ENCODE measurements around a stretch of chr22.

DNA sequence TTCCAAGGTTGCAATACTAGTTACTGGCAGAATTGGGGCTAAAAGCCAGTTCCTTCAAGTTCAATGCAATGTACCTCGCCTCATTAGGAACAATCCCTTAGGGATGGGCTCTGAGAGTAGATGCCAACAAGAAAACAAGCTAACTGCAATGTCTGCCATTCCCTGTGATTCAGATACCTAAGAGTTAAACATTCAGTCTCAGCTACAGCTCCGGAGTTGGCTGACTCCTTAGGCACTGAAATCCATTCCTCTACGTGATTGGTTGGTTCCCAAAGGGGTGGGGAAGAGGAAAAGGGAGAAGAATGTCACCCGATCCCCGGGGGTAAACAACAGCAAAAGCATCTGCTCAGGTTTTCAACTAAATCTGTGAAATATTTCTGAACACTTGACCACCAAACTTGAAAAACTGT lies 114.2 kb downstream of the RBFOX2 start:
- RRBS, 2 experiments = 0% methylated on average over 1 to 3 of the region's 5 CpGs

DNA sequence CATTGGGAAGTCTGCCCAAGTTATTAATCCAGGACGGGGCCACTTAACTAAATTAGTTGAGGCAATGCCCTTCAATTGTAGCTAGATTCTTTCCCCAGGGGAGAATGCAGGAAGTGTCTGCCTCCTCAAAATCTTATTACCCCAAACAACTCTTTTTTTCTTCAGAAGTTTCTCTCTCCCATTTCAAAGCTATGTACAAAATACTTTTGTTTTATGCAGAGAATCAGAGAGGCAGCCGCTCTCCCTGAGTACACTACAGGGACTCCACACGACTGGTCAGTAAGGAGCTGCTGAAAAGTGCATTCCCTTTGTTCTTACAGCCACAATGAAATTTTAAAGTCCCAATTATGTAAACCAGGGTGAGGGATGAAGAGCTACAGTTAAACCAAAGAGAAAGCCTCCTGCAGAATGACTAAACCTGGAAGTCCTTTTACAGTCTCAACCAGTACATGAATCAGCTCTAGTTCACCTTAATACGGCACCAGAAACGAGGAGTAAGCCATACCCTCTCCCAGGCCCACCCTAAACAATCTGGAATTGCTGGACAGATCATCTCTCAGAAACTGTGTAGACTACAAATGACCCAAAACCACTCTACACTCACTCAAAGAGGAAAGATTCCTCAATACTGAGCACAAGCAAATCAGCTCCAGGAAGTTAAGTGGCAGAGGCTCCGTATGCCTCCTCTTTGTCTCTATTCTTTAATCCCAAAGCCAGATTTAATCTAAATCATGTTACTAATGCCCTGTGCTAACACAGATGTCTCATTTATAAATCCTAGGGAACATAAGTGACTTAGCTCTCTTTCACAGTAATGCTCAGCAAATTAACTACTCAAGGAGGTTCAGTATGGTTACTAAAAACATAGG lies 113.1 kb downstream of the RBFOX2 start:
- RRBS, 2 experiments = no CpG with 5 or more reads among the region's 6 CpGs

GRCh38 chr22:36052441-36052994 lies 23.9 kb upstream of the RBFOX2 start:
- RRBS, 2 experiments = no CpG with 5 or more reads among the region's 6 CpGs

DNA sequence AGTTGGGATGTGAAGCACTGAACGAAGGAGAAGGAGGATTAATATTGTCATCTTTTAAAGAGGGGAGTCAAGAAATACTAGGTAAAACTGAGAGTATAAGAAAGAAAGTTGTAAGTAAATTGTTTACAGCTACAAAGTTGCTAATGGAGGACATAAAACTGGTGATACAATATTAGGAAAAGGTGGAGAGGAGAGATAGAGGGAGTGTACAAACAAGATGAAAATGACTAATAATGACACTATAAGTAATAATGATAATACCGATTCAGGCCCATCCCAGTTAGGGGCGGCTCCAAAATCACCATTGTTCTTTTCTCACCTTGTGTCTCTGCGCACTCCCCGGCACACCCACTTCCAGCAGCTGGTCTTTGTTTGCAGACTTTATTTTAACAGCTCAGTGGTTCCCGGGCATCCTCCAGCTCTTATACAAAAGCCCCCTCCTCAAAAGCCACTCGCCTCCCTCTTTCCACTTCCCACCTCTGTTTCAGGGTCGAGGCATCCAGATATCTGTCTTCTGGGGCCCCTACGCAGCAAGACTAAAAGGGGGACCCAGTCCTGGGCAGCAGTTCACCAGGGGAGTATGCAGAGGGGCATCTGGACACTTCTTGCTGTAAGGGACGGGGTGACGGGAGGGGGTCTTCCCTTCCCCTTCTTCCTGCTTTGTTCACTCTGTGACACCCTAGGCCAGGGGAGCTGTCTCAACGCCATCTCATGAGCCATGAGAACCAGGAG lies 2.9 kb downstream of the APOL2 start:
- RRBS, 2 experiments = 34% methylated on average over 1 of the region's 12 CpGs; no CpG with 5 or more reads in 1 of the 2 experiments

- RRBS, 2 experiments = no CpG with 5 or more reads among the region's 12 CpGs
Measured at GRCh38 chr22:36293541-36294041, 40.7 kb downstream of the APOL1 start.

GRCh38 chr22:36294042-36294431 lies 41.1 kb downstream of the APOL1 start:
- RRBS, 2 experiments = no CpG with 5 or more reads among the region's 20 CpGs

GRCh38 chr22:36294748-36295202 lies 41.8 kb downstream of the APOL1 start:
- RRBS, 2 experiments = 100% methylated on average over 2 of the region's 12 CpGs; no CpG with 5 or more reads in 1 of the 2 experiments

- RRBS, 2 experiments = no CpG with 5 or more reads among the region's 19 CpGs
Measured at GRCh38 chr22:36300602-36301222, 47.8 kb downstream of the APOL1 start.

GRCh38 chr22:36317489-36318232 lies 64.7 kb downstream of the APOL1 start:
- RRBS, 2 experiments = 27 to 67% methylated on average over 4 of the region's 17 CpGs

DNA sequence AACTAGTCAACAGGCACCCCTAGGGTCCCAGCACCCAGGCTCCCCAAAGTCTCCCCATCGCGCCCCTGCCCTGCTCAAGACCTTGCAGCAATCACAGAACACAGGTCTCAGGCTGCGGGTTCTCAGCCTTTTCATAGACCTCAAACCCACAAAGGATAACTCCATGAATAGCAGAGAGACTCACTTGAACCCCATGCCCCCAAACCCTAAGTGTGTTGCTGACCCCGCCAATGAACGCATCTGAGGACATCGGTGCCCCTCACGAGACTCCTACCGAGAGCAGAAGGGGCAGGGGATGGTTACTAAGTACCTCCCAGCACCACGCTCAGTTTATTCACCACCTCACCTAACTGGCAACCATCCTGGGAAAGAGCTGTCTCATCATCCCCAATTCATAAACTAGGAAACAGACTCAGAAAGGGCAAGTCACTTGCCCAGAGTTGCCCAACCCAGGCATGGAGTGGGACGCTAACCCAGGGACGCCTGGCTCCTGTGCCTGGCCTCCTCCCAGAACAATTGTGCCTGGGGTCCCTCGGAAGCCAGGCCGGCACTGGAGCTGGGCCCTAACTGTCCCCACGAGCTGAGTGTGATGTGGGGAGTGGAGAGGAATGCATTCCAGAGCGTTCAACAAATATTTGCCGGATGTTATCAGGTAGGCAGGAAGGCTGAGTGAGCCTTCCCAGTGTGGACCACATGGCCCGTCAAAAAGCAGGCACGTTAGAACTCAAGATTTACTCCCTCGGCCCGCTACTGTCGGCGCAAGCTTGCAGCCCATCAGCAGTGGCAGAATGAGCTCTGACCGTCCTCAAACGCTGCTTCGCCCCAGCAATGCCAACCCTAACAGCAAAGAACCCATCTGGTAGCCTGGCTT lies 35.9 kb downstream of the MYH9 start:
- RRBS, 2 experiments = 1 to 5% methylated on average over 4 of the region's 25 CpGs

DNA sequence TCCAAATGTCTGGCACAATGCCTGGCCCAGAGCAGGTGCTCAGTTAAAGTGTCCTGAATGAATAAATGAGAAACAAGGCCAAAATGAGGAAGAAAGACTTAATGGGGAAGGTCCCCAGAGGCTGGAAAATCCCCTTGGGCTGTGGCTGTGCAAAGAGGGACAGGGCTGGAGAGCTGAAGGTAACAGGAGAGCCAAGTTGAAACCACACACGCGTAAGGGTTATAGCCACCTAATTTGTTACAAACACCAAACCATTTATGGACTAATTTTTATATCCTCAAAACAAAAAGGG lies 28.6 kb downstream of the MYH9 start:
- RRBS, 2 experiments = no CpG with 5 or more reads among the region's 2 CpGs

DNA sequence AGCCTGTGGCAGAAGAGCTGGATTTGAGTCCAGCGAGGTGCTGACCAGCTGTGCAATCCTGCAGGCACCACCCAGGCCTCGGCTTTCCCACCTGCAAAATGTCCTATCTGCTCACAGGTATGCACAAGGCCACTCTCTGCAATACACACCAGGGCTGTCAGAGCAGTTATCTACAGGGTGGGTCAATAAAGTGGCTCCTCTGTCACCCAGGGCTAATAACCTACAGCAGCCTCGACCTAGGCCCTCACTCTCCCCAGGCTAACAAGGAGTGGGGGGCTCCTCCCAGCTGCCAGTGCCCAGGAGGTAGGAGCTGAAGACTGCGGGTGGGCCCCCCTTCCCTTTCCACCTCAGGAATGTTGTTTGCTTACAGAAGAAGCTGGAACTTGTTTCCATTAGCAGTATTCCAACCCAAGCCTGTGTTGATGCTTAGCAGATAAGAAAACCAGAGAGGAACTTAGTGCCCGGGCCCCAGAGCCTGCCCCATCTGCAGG lies 26.9 kb downstream of the MYH9 start:
- RRBS, 2 experiments = no CpG with 5 or more reads among the region's 5 CpGs

- RRBS, 2 experiments = no CpG with 5 or more reads among the region's 22 CpGs
Measured at GRCh38 chr22:36366157-36367056, 21.4 kb downstream of the MYH9 start.

DNA sequence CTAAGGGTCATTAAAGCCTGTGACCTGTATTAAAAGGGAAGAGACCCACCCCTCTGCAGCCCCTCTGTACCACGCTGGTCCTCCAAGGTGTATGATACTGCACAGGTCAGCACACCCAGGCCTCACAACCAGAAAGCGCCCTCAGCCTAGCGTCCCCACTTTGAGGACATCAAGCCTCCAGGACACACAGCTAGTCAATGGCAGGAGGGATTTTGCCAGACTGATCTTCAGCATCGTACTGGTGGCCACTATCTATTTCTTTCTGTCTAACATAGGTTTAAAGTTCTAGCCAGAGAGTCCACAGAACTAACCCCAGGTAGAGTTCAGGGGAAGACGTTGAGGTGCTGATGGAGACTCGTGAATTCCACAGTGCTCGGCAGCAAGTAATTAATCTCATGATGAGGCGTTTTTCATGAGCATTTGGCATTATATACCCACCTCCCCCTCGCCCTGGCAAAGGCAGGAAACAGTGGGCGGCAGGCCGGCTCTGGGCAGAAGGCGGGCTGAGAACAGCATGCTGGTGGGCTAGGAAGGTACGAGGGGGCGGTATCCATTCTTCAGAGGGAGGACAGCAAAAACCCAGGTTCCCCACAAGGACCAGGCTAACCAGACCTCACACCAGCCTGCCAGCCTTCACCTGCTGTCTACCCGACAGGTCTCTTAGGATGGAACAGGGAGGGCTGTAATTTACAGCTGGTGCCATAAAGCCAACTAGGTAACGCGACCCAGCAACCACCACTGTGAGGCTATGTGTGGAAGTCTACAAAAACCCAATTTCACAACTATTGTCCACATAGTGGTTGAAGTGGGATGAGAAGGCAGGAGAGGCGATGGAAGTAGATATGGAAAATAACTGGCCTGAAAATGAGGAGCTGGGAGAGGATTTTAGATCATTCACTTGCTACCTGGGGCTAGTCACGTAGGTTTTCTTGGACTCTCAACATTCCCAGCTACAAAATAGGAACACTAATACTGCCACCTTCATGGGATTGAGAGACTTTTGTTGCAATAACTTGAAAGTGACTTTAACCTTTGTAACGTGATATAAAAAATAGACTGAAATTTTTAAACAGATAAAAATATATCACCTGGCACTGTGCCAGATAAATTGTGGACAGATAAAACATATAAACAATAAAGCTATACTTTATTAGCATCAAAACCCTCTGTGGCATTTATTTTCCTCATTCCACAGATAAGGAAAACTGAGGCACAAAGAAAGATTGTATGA lies 18.4 kb downstream of the MYH9 start:
- RRBS, 2 experiments = no CpG with 5 or more reads among the region's 20 CpGs

DNA sequence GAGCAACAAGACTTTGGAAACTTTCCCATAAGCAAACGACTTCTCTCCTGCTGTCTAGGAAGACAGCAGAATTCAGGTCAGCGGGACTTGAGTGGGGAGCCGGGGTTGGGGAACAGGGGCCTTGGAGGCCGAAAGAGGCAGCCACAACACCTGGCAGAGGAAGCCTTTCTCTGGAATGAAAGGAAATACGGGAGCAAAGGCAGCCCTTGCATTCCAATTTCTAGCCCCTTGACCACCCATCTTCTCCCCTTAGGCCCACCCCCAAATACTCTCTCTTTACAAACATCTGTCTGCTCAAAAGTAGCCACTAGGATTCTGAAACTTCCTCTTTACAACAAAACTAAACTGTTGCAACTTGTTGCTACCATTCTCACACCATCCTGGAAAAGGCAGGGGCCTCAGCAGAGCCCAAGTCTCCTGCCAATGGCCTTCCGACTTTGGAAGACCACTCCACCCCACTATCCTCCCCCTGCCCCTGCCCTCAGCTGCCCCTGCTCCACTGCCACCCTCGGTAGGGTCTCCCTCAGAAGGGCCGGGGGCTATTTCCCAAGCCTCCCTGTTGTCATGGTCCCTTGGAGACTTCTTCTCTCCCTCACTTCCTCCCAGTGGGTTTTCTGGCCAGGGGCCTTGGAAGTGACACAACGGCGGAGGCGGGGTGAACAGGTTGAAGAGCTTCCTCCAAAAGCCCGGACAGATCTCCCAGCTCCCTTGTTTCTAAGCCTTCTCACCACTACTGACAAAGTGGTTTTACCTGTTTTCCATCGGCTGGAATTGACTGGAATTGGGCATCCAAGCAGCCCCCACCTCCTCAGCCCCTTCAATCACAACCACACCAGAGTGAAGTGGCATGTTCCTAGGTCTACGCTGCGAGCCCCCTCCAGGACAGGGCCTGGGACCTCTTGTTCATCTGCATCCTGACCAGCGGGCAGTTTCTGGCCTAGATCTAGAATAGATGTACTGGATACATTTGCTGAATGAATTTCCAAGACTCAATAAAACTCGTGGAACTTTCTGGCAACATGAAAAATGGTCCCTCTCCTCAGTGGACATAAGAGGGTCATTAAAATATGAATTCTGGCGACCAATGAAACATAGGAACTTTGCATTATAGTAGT lies 14.6 kb downstream of the MYH9 start:
- RRBS, 2 experiments = no CpG with 5 or more reads among the region's 18 CpGs

- RRBS, 2 experiments = no CpG with 5 or more reads among the region's 11 CpGs
Measured at GRCh38 chr22:36405128-36406231, 17.7 kb upstream of the MYH9 start.

- RRBS, 2 experiments = no CpG with 5 or more reads among the region's 18 CpGs
Measured at GRCh38 chr22:36451457-36452230, 29.8 kb downstream of the TXN2 start.

DNA sequence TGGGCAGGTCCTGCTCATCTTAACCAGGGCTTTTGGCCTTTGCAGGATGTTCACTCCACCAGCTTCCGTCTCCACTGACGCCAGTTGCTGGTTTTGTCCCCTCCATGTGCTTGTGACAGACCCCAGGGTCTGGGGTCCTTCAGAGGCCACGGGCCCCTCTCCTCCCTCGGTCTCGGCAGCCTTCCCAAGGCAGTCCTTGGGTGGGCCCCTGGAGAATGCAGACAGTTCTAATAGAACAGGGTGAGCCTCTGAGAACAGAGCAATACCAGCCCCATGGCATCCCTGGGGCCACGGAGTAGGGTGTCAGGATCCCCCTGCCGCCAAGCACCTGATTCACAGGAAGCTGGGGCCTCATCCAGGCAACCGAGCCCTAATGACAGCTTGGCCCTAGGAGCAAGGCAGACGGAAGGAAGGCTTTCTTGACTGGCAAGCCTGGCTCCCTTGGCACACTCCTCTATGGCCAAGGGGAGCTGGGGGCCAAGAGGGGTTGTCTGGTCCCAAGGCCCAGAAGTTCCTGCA lies 15.3 kb downstream of the TXN2 start:
- RRBS, 2 experiments = no CpG with 5 or more reads among the region's 9 CpGs

GRCh38 chr22:36469943-36470556 lies 11.4 kb downstream of the TXN2 start:
- RRBS, 2 experiments = 0% methylated on average over 1 of the region's 9 CpGs

DNA sequence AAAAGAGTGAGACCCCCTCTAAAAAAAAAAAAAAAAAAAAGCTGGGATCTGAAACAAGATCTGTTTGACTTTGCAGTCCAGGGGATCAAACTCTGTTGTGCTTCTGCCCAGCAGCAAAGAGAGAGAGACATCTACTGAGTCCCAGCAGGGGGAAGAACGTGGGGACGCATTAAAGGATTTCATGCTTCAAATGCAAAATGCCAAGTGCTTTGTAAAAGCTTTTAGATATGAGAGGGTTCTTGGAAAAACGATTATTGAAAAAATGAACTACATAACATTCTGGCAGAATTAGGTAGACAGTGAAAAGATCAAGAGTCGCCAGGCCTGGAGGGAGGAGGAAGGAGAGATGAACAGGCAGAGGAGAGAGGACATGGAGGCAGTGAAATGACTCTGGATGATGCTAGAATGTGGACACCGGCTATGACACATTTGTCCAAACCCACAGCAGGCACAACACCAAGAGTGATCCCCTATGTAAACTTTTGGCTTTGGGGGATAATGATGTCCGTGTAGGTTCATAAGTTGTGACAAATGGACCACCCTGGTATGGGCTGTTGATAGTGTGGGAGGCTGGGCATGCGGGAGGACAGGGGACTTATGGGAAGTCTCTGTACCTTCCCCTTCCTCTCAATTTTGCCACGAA lies 9.4 kb downstream of the TXN2 start:
- RRBS, 2 experiments = no CpG with 5 or more reads among the region's 8 CpGs

Measured in bronchial epithelial cell (primary cell).